CD14-positive monocyte (primary cell): ENCODE measurements around a stretch of chr9.

DNA sequence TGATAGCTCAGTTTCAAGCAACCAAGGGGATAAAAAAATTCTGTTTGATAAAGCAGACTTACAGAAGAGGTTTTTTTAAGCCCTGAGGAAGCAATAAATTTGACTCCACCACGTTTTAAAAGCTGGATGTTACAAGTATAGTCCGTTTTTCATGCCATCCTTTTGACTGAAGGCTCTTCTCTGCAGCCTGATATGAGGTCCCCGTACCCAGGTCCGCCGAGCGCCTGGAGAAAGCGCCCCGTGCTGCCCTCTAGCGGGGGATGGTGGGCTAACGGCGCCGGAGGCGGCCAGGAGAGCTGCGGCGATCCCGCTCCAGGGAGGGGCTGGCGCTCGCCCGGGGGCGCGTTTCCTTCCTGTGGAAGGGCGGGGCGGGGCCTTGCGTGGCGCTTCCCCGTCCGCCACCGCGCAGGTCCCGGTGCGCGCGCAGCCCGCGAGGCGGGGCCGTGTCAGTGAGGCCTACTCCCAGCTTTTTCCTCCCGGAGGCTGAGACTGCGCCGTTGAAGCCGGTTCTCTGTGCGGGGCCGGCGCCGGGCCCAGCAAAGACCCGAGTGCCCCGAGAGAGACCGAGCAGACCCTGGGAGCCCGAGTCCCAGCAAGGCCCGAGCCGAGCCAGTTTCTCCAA lies 10.0 kb upstream of the PHF2 start:
- CAGE, long polyA plus RNA, result no peak

DNA sequence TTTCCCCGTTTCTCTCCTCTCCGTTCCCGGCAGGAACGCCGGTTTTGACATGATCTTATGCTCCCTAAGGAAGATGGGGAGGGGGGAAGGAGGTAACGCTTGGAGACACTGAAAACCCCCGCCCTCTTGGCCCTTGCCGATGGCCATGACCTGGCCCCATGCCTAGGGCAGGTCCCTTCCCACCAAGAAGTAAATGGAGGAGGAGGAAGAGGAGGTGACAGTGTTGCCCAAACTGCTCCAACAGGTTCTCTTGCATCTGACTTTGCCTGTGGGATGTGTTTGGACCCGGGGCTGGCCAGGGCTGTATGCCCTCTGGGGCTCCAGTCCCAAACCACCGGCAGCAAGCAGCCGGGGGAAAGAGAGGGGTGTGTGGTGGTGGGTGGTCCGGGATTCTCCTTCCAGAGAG lies 1.2 kb downstream of the PHF2 start:
- CAGE, long polyA plus RNA, result no peak

DNA sequence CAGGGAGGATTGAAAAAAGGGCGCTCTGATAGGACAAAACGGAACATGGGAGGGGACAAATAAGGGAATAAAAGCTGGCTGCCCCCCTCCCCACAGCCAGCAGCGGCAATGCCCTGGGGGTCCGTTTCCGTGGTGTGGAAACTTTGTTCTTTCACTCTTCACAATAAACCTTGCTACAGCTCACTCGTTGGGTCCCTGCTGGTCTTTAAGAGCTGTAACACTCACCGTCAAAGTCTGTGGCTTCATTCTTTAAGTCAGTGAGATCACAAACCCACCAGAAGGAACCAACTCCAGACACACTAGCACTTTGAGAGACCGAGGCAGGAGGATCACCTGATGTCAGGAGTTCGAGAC lies 54.4 kb upstream of the ZNF169 start:
- CAGE, long polyA plus RNA, result no peak

DNA sequence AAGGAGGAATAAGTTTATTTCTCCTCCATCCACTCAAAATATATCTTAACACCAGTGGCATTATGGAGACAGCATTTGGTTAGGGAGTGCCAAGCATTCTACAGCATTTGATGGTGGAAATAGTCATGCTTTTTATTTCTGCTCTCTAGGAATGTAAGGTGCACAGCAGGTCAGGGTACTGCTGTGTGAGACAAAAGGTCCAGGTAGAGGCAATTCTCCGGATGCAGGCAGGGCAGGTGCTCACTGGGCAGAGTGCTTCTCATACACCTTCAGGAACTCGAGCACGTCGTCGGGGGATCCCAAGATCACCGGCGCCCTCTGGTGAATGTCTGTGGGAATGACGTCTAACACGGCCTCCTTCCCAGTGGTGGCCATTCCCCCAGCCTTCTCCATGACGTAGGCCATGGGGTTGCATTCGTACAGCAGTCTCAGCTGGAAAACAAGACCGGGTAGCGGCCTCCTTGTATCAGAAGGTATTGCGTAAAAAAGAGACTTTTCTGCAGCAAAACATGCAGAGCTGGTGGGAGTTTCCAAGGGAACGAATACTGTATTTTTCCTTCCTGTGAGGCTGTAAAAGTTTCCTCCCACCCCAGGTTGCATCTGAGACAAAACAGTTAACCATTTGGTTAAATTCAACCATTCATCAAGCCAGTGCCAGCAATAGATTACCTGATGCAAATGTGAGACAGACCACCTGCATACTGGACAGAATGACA lies 9.7 kb upstream of the FBP2 start:
- CAGE, long polyA plus RNA, result no peak

DNA sequence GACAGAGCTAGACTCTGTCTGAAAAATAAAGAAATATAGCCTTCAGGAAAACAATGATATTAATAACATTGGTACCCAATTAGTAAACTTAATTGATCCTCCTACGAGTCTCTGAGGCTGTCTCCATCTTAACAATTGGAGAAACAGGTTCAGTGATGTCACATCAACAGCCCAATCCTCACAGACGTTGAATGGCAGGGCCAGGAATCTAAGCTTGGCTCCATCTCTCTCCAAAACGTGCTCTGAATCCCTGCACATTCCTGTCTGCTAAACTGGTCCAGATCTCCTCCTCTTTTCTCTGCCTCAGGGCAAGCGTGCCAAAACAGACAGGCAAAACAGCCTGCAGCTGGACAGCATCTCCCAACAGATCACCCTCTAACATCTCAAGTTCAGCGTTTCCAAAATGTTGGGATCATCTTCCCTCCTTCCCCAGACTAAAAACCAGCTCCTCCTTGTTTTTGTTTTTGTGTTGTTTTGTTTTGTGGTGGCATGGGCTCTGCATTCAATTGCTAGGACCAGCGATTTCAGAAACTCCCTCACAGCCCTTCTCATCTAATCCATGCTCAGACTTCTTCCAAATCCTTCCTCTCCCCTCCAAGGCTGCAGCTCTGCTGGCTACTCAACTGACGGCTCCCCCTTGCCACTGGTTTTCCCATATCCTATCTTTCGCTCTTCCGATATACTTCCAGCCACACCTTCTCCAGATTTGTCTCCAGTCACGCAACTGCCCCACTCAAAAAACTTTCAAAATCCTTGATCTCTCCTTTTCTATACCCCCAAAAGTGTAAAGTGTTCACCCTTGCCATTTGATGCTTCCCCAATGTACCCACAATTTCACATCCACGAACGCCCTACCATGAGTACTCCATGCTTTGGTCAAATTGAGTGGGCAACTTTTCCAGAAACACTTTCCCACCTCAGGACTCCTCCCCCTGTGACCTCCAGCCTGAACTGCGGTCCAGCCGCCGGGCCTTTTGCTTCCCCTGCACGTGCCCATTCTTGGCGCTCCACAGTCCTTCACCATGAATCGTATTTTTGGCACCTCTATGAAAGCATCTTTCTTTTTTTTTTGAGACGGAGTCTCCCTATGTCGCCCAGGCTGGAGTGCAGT lies 6.3 kb downstream of the FBP1 start:
- CAGE, long polyA plus RNA, result no peak

DNA sequence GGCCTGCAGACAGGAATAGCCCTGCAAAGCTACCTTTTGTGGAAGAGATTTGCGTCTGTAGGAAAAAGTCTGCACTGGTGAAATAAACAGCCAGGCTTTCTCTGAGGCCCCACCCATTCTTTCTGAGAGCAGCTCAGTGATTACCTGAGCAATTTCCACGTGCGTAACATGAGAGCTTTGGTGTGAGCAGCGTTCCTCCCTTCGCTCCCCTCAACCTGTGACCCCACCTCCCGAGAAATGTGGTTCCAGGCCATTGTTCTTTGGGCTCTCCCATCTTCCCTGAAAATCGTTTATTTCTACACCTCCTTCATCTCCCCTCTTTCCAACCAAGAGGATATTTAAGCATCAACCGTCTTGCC lies 23.8 kb upstream of the FBP1 start:
- CAGE, long polyA plus RNA, result no peak

GRCh38 chr9:94667463-94668105 lies 28.3 kb upstream of the FBP1 start:
- CAGE, long polyA plus RNA, result no peak

DNA sequence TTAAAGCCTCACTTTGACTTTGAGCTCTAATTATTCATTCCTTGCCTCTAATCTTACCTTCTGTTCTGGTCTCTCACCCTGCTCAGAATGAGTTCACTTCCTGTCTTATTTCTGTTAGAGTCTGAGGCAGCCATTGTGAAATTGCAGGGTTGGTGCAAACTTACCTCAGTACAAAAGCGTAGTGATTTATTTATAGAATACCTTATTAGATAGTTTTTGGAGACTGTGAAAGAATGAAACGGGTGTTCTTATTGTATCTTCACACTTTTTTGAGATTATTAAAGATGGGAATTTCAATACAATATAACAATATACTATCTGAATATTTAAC lies 35.1 kb downstream of the AOPEP start:
- CAGE, long polyA plus RNA, result no peak

- CAGE, long polyA plus RNA, result no peak
Observed at GRCh38 chr9:94844938-94845662, 118.6 kb downstream of the AOPEP start.

DNA sequence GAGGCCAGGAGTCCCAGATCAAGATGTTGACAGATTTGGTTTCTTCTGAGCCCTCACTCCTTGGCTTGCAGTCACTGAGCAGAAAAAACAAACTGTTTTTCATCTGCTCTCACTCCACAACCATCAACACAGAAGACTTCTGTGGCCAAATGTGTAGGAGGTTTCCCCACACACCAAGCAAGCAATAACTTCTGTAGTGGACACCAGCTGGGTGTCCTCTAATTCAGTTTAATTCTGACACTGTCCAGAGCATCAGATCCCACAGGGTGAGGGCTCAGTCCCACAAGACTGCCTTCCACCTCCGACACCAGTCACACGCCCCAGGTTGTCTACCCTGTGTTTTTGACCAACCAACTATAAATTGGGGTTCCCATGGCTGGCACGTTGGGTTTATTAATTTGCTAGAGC lies 209.9 kb downstream of the AOPEP start:
- CAGE, long polyA plus RNA, result no peak

DNA sequence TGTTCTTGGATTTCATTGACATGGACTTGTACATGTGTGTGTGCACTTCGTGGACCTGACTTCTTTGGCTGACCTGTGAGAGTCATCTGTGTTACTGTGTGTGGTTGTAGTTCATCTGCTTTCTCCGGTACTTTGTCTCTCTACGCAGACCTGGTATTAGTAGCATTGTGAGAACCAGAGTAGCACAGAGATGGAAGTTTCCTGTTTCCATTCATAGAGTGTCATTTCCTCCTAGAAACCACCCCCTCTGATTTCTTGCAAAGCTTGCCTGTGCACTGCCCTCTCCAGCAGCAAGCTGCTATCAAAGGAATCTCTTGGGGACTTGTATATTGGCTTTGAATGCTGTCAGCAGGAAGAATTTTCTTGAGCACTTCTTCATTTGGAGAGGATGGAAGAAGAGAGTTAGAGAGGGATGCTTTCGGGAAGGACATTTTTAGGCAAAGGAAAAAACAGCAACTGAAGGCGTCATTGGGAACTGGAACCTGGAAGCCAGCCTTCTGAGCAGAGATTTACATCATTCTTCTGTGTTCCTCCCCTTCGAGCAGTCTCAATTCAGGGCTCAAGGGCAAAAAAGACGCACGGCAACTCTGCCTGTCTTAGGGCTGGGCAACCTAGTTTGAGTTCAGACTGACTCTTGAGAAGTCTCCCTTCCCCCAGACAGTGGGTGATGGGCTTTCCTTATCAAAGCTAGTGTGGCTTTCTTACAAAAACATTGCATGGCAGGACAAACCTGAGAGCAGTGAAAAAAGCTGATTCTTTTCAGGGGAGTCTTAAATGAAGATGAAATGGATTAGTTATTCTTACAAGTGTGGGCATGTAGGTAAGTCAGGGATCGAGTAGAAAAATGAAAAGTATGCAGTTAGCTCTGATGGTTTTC lies 226.2 kb downstream of the AOPEP start:
- CAGE, long polyA plus RNA, result no peak

GRCh38 chr9:94966007-94966648 lies 239.6 kb downstream of the AOPEP start:
- CAGE, long polyA plus RNA, result no peak

DNA sequence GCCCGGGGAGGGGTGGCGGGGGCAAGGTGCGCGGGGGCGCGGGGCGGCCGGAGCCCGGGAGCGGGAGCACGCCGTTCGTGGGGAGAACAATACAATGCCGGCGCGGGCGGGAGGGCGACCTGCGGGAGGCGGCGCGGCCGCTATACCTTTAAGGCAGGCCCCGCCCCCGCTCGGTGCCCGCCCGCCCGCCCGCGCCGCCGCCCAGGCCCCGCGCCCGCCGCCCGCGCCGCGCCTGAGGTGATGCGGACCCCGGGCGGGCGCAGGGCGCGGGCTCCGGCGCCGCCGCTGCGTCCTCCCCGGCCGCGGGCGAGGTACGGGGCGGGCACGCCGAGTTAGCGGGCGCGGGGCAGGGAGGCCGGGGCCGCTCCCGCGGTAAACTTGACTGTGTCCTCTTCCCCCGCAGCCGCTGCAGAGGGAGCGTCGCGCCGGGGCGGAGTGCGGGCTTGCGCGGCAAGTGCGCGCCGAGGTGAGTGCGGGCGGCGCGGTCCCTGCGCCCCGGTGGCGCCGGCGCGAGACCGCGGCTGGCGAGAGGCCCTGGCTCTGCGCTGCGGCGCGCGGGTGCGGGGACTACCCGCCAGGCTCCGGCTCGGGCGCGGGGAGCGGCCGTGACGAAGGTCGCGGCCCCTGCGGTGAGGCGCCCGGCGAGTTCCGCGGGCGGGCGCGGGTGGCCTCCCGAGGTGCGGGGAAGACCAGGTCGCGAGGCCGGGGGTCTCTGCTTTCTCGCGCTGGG lies 278.4 kb downstream of the AOPEP start:
- CAGE, long polyA plus RNA, result no peak

DNA sequence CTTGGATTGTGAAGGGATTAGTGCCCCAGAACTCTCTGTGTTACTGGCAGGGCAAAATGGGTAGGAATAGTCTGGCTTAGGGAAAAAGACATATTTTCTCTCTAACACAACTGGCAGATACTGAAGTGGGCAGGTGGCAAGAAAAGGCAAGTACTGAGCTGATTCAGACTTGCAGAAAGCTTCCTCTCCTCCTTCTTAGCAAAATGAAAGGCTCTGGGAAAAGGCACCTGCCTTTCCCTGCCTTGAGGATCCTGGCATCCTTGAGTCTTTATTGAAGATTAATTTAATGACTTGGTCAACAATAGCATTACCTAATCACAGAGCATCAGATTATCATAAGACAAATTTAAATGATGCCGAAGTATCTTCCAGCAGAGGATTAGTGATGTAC lies 294.7 kb downstream of the AOPEP start:
- CAGE, long polyA plus RNA, result no peak

DNA sequence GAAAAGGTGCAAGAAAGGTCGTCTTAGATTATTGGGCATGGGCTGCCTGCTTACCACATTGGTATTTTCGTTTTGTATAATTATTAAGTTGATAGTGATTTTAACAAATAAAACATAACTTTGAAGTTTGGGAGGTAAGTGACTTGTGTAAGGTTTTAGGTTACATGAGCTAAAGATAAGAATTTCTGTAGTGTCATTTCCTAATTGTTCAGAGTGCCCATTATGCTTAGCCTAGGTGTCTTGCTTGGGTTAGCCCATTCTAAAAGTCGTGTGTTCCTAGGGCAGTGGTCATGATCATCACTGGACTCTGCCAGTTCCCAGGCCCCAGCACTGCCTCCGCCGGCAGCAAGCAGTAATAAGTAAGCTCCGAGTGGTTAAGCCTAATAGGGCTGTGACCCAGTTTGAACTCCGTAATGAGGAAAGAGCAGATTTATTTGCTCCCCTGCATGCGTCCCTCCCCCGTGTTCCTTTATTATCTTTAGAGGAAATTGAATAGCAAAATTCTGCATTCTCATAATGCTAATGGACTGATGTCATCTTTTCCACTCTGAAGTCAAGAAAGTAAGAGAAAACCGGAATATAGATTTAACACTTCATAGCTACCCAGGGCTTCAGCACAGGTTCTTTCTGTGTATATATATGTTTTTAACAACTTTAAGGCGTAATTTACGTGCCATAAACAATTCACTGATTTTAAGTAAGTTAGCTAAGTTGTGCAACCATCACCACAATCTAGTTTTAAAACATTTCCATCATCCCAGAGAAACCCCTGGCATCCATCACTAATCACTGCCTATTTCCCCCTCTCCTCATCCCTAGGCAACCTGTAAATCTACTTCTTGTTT lies 291.7 kb downstream of the FANCC start:
- CAGE, long polyA plus RNA, result no peak

GRCh38 chr9:95028199-95028608 lies 289.3 kb downstream of the FANCC start:
- CAGE, long polyA plus RNA, result no peak

GRCh38 chr9:95077637-95078441 lies 239.7 kb downstream of the FANCC start:
- CAGE, long polyA plus RNA, result no peak

GRCh38 chr9:95090292-95091306 lies 226.9 kb downstream of the FANCC start:
- CAGE, long polyA plus RNA, result no peak

GRCh38 chr9:95101963-95102471 lies 215.5 kb downstream of the FANCC start:
- CAGE, long polyA plus RNA, result no peak

DNA sequence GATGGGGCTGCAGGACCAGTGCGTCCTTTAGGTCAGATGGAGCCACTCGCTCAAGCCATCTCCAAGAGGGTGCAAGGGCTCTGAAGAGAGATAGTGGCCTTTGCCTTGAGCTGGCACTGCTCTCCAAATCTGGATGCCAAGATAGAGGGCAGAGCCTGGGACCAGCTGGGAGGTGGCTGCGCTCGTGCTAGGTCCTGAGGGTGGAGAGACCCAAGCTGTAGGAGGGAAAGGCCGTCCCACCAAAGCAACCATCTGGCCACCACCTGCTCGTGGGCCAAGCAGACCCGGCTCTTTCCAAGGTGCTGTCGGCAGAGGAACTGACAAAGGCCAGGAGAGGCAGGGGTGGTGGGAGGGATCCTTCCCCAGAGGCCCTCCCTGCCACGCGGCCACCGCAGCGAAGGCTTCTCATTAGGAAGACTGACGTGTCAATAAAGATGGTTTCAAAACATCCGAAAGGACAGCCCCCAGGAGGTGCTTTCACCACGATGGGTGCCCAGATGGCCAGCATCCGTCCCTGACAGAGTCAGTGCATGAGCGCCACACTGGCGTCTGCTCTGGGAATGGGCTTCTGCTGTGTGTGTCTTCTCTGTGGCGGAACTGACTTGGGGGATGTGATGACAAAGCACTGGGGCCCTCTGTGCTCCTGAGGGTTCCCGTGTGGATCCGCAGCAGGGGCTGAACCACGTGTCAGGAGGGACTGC lies 213.5 kb downstream of the FANCC start:
- CAGE, long polyA plus RNA, result no peak